Measurements from ENCODE around the gene RGS5.

DNA sequence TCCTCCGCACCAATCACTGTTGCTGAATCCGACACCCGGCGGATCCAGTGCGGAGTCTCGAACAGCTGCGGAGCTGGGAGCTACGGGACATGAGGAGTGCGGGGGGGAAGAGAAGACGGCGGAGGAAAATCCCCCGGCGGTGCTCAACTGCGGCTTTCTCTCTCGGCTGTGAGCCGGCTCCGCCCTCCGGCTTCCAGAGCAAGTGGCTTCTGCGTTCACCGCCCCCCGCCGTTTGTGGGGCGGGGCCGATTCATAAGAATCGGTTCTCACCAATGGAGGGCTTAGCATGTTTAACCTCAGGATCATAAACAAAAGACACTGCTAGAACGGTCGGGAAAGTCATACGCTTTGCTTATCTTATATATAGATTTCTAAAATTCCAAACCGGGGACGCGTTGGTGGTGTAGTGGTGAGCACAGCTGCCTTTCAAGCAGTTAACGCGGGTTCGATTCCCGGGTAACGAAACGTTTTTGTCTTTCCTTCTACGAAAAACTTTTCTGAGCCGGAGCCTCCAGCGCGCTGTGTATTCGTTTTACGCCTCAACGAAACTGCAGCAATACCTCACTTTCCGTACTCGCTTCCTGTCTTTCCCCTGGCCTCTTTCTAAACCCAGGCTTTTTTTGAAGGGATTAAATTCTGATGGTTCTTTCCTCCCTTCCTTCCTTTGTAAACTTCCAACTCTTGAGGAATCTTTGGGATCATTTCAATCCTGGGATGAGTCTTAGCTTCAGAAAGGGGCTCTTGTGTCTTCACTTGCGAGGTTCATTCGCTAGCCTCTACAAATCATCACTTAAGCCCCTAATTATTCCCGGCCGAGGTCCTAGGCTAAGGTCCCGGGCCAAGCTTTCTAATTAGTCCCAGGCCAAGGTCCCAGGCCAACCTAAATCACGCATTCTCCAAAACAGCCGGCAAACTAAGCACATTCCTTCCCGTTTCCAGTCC lies 18.4 kb downstream of the FCGR3B start:
- PRO-cap: bidirectional peak, plus-strand start at position 103 of the sequence, minus-strand start outside the sequence; bidirectional peak, plus-strand start at position 387 of the sequence, minus-strand start at position 204 of the sequence; bidirectional peak, plus-strand start at position 524 of the sequence, minus-strand start at position 552 of the sequence

DNA sequence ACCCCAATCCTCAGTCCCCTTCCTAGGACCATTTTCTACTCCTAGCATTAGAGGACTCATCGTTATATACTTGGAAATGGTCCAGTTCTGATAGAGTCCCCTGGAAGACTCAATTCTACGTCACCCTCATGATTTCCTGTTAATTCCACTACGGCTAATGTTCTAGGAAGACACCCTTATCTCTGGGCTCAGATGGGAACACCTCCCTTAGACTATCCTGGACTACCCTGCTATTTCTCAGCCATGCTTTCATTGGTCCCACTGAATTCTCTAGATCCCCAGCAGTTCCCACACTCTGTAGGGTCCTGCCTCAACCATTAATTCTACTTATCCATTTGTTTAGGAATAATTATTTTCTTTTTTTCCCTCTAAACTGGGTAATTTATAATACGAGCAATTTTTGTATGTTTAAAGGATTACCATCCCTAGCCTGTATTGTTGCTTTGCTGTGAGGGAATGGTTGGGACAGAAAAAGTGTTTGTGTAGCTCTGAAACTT lies 7.2 kb downstream of the FCGR3B start:
- PRO-cap: no peak

DNA sequence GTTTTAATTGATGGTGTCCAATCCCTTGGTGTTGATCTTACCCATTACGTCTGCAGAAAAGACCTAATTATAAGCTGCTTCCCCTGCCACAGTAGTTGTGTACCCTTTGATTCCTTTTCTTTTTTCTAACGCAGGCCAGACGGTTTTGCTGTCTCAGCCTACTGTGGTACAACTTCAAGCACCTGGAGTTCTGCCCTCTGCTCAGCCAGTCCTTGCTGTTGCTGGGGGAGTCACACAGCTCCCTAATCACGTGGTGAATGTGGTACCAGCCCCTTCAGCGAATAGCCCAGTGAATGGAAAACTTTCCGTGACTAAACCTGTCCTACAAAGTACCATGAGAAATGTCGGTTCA lies 35.8 kb downstream of the ATF6 start:
- PRO-cap: no peak

DNA sequence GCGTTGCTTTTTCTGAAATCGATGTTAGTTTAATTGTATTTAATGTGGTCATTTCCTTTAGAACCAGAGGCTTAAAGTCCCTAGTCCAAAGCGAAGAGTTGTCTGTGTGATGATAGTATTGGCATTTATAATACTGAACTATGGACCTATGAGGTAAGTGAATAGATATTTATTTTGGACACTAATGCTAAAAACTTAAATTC lies 54.8 kb downstream of the ATF6 start:
- PRO-cap: no peak

GRCh38 chr1:162002895-162003780 lies 20.5 kb downstream of the OLFML2B start:
- PRO-cap: no peak

DNA sequence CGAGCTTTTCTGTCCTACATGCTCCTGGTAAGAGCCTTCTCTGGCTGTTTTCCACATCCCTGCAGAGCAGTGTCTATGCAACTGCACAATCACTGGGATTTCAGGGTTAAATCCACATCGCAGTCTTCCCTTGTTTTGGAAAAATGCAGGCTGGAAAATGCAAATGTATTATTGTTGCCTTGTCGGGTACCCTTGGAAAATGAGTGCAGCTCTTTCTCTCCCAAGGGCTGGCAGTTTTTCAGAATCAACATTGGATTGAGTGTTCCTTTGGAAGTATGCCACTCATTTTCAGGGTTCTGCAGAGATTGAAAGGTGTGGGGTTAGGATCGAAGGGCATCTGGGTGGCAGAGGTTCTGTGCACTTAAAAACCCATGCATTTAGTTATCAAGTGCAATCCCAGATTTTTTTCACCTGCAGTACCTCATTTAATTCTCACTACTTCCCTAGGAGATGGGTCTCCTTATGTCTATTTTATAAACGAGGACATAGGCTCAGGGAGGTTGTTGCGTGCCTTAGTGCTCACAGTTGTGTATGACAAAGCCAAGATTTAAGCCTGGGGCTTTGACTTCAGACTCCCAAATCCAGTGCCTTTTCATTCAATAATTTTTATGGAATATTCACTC lies 3.4 kb downstream of the NOS1AP start:
- PRO-cap: no peak

DNA sequence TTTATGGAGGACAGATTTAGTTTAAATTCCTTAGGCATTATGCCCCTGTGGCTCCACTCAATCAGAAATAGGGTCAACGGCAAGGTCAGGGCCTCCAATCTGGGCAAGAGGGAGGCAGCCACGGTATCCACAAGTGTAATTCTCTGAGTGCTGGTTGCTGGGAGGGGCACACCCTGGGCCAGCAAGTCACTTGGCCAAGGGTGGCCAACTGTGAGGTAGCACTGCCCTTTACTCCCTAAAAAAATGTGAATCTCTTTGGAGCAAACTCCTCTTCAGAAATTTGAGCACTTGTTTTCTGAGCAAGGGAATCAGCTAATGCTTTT lies 12.8 kb downstream of the SPATA46 start:
- PRO-cap: no peak

- PRO-cap: no peak
These were observed 1.0 kb downstream of the UAP1 start for GRCh38 chr1:162562320-162563157.

DNA sequence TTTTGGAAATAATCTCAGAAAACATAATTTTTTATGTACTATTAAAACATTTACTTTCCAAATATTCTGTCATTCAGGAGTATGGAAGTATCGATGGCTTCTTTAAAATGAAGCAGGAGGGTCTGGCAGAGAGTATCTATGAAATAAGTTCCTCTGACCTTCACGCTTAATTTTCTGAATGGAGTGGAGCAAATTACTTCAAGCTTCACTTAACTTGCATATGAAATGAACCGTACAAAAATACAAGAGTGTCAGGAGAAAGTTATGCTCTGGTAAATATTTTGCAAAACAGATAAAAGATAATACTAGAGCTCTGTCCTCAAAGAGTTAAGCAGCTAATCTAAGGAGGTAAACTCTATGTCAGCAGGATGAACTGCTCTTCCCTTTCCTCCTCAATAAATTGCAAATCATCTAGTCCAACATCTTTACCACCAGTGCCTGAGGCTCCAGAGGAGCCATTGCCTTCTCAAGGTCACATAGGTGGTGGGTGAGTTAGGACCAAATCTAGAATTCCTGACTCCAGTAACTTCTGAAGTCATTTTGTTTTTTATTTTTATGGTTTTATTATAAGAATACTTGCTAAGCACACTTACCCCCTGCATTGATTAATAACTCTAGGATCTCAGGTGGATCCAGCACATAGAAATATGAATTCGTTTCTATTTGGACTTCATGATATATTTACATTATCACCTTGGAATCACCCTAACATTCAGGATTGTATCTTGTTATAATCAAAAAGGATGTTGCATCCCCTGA lies 1.5 kb downstream of the RGS4 start:
- PRO-cap: no peak

GRCh38 chr1:163202771-163203567 lies at the start of gene RGS5:
TSS of gene RGS5 (minus strand) at chr1:163202916.
- PRO-cap: bidirectional peak, plus-strand start at chr1:163203453, minus-strand start at chr1:163203299

DNA sequence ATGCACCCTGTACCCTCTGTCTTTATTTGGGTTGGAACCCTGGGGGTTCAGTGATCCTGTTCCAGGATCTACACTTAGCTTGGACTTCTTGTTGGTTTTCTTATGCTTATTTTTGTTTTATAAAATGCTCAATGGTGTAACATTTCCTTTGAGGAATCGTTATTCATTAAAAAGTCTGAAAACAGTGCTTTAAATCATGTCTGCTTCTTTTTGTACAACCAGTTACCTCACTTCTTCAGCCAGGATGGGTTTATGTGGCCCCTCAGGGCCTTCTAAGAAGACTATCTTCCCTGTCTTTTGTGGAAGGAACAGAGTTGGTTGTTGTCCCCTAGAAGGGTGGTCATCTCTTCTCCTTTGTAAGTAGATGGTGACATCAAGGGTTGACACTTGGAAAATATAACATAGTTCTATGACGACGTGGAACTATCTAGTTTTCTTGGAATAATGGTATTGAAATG lies 38.1 kb downstream of the PBX1 start:
- PRO-cap: no peak

DNA sequence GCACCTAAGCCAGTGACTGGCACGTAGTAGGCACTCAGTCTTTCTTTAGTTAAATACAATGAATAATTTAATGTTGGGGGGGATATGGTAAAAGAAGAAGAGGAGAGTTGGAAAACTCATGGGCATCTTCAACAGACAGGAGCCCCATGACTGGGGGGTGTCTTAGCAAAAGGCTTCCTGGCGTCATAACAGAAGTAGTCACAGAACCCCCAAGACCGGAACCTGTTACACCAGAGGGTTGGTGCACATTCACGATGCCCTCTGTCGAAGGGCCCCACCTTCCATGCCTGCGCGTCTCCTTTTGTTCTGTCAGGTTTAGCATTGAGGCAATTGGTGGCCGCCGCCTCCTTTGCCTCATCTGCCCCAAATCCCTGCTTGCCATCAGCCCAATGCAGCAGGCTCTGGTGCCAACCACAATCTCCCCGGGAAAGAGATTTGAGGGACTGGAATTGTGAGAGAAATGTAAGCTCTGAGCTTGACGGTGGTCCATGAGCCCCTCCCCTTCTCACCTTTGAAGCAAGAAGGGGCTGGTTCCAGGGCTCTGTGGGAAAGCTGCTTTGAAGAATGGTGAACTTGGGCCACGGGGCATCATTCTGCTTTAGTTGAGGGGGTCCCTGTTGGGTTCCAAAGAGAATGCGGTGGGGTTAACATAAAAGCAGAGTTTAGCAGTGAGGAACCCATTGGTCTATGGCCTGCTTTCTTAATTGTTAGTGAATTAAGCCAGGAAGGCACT lies 51.0 kb downstream of the PBX1 start:
- PRO-cap: no peak

DNA sequence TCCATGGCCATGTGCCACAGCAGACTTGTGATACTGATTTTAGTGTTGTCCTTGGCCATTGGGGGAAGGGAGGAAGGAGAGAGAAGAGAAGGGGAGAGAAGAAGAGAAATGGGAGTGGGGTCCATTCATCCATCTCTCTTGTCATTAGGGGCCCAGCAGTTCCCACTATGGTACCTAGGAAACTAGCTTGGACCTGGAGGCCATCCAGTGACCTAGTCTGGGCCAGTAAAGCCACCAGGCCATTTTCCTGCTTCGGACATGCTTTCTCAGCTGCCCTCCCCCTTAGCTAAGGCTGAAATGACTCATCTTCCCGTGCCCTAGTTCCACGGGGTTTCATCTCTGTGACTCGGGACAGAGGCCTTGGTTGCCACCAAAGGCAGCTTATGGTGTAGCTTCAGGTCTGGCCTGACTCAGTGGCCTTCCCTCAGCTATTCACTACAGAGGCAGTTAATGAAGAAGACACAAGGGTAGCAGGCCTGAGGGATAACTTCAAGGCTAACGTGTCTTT lies 82.2 kb downstream of the PBX1 start:
- PRO-cap: no peak

DNA sequence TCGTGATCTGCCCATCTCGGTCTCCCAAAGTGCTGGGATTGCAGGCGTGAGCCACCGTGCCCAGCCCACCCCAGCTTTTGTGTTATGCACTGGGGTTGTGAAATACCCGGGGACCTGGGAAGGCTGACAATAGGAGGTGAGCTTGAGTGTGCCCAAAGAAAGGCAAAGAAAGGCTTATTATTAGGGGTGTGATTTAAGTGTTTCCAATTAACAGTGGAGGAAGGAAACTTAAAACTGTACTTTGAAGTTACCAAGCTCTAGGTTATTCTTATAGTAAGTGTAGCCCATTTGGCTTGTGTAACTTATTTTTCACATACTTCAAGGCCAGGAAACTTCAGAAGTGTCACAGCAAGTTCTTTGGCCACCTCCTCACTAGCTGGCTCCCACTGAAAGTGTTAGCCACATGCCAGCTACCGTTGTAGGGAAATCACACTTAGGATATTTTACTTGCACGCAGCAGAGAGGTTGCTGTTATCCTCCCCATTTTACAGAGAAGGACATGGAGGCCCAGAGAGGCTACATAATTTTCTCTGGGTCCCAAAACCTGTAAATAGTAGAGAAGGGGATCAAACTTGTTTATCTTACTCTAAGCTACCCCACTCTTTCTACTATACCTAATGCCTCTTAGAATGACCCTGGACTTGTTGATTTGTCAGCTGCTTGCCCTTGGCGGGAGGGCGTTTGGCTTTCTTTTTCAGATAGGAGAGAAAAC lies 89.2 kb downstream of the PBX1 start:
- PRO-cap: no peak

DNA sequence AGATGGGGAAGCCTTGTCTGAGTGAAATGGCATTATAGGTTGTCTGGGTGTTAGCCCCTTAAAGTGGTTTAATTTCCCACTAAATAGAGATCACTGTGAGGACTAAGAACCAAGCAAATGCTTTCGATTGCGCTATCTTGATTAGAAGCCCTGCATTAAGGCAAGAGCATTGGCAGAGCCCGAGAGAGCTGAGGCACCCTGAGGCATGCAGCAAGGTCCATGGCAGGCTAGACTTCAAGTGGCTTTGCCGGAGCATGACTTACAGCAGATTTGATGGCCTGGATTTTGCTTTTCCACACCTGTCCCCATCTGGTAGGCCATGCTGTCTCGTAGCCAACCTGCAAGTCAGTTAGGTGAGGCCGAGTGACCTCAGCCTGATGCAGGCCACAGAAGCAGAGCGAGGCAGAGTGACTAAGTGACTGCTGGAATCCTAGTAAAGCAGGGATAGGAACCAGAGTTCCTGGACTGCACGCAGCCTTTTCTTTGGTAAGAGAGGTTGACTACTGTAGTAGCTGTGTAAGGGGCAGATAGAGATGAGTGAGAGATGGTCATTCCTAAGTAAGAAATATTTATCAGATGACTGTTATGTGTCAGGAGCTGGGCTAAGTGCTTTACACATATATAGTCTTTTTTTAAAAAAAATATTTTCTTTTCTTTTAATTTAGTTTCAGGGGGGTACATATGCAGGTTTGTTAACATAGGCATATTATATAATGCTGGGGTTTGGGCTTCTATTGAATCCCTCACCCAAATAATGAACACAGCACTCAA lies 149.0 kb downstream of the PBX1 start:
- PRO-cap: no peak

GRCh38 chr1:164712016-164713146 lies 153.4 kb downstream of the PBX1 start:
- PRO-cap: no peak

GRCh38 chr1:165632435-165632873 lies 1.4 kb downstream of the MGST3 start:
- PRO-cap: no peak

GRCh38 chr1:165633813-165634197 lies 2.8 kb downstream of the MGST3 start:
- PRO-cap: no peak

GRCh38 chr1:165828291-165828538 lies 801 bp downstream of the UCK2 start:
- PRO-cap: bidirectional peak, plus-strand start at chr1:165828406, minus-strand start at chr1:165828322

- PRO-cap: no peak
These were observed 26.6 kb downstream of the UCK2 start for GRCh38 chr1:165853856-165854616.

All from H9 (cell line).